Peyer's patch (tissue), 4 donors: ENCODE measurements around a stretch of chr13.

DNA sequence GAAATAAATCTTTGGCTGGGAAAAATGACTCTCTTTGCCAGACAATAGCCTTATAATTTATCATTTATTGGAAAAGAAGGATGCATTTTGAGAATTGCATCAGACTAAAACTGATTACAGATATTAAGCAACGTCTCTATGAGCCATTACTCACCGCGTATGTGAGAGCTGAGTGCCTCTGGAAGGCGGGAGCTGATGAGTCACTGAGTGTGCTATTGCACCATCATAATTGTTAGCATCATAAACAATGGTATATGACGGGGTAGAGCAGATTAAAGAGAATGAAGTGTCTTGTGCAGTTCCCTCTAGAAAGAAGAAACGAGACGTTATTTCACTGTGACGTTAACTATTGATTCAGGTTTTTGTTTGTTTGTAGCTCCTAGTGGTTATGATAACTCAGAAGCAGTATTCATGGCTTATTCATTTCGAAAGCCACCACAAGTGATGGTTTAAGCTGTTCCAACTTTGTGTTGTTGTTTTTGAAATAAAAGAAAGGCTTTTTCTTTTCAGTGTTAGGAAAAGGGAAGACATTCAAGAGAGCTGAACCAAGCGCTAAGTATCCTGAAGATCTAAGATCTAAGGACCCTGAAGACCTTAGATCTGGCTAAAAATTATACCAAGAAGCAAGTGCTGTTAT lies 60.9 kb upstream of the FAM216B start:
- PRO-cap = no peak
- RAMPAGE, long total RNA, 4 experiments = no peak in any of the 4 experiments

GRCh38 chr13:42819525-42820094 lies 38.2 kb downstream of the FAM216B start:
- PRO-cap = no peak
- RAMPAGE, long total RNA, 4 experiments = no peak in any of the 4 experiments

- PRO-cap = bidirectional peak, plus-strand start at chr13:42992789, minus-strand start at chr13:42992718
- RAMPAGE, long total RNA, 4 experiments = no peak in any of the 4 experiments
Observed at GRCh38 chr13:42992551-42993081, 575 bp upstream of the EPSTI1 start.

DNA sequence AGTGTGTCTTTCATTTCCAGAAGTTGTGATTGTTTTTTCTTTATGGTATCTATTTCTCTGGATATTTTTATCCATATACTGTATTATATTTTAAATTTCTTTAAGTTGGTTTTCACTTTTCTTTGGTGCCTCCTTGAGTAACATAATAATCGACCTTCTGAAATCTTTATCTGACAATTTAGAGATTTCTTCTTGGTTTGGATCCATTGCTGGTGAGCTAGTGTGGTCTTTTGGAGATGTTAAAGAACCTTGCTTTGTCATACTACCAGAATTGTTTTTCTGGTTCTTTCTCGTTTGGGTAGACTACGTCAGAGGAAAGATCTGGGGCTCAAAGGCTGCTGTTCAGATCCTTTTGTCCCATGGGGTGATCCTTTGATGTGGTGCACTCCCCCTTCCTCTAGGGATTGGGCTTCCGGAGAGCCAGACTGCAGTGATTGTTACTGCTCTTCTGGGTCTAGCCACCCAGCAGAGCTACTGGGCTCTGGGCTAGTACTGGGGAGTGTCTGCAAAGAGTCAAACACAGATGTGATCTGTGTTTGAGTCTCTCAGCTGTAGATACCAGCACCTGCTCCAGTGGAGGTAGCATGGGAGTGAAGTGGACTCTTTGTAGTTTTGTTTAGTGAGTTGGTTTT lies 34.2 kb downstream of the DNAJC15 start:
- PRO-cap = no peak
- RAMPAGE, long total RNA, 4 experiments = no peak in any of the 4 experiments

- PRO-cap = no peak
- RAMPAGE, long total RNA, 4 experiments = no peak in any of the 4 experiments
Observed at GRCh38 chr13:43355766-43356248, 332.4 kb downstream of the DNAJC15 start.

DNA sequence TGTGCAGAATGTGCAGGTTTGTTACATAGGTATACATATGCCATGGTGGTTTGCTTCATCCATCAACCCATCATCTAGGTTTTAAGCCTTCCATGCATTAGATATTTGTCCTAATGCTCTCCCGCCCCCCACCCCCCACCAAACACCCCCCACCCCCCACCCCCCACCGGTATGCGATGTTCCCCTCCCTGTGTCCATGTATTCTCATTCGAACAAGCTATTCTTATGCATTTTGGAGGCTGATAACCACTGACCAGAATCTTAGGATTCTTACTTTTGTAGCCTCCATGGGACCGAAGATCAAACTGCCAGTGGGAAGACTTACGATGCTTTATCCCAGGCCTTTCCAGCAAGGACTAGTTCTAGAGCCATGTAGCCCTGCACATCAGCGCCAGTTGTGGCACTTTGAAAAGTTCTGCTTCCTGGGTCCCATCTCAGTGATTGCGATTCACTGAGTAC lies 18.7 kb upstream of the ENOX1 start:
- PRO-cap = no peak
- RAMPAGE, long total RNA, 4 experiments = no peak in any of the 4 experiments

GRCh38 chr13:43908737-43909366 lies 29.1 kb downstream of the LACC1 start:
- PRO-cap = no peak
- RAMPAGE, long total RNA, 4 experiments = no peak in any of the 4 experiments

DNA sequence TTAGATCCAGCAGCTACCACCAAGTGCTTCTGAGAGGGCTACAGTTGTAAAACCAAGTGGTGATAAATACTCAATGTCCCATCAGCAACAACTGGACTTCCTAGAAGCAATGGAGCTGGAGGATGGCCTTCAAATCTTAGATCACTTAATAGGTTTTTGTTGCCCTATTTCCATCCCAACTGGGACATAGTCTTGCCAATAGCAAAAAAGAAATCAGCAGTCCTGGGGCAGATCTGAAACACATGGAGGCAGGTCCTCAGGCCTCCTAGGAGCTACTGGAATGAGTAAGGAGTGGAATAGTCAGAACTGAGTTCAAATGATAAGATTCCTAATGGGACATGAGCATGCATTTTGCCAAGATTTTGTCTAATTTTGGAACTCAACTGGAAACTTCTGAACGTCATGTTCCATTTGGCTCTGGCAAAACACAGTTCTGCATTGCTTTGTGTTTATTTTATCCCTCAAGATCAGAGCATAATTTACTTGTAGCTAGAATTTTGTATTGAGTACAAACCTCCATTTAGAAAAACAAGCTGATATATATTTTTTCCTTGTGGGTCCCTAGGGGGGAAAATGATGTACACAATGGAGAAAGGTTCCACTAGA lies 63.3 kb upstream of the SMIM2 start:
- PRO-cap = unidirectional peak, minus-strand start at position 277 of the sequence
- RAMPAGE, long total RNA, 4 experiments = no peak in any of the 4 experiments

DNA sequence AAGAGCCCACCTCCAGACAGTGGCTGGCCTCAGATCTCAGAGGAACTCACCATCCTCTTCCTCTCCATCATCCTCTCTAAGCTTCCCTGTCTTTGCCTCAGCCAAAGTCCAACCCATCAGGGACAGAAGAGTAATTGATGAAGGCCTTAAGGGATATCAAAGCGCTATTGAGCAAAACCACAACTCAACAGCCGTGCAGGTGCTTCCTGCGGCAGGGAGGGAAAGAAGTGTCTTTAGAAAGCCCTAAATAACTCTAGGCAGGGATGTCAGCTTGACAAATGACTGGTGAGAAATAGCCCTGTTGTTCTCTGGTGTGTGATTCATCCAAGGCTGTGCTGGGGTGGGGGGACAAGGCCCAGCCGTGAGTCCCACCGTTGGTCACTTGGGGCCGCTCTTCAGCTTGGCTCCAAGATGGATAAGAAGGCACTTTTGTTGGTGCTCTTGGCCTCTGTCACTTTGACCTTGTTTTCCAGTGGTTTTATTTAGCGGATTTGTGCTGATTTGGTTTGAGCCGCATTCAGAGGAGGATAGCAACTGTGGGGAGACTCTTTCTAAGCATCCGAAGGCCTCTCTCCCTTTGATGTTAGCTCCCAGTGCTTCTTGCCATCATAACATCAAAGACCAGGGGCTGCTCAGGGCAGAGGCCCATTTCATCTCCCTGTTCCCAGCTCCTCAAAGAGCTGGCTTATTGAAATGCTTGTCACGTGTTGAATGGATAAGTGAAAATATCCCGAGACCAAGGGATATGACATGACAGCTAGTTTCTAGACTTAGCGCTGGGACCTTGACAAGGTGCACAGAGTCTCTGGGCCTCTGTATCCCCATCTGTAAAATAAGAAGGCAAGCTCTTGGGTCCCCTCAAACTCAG lies 82.3 kb upstream of the SMIM2 start:
- PRO-cap = no peak
- RAMPAGE, long total RNA, 4 experiments = no peak in any of the 4 experiments

DNA sequence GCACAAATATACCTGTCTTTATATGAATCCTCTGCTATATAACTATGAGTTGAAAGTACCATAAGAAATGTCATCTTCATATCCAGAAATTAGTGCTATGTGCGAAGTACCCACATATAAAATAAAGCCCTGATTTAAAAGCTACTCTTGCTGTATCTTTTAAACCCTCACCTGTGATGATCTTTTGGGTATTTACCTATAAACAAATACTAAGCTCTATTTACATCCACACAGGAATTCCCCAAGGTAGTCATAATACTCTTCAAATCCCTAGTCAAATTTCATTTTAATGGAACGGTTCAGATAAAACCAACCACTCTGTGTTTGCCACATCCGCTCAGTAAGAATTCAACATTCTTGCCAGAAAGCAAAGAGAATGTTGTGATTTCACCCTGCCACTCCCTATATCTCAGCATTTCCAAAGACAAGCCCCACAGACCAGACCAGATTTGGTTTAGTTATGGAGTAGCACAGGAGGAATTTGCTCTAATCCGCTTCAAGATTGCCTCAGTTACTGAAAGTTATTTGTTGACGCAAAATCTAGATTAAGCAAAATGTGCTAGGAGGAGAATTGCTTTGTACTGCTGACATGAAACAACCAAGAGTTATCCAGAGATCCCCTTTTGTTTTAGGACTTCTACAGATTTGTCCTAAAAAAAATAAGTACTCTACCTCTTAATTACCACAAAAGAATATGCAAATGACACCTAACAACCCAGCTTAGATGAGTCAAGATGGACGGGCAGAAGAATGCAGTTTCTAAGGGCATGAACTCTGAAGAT lies 105.6 kb upstream of the SERP2 start:
- PRO-cap = no peak
- RAMPAGE, long total RNA, 4 experiments = no peak in any of the 4 experiments

DNA sequence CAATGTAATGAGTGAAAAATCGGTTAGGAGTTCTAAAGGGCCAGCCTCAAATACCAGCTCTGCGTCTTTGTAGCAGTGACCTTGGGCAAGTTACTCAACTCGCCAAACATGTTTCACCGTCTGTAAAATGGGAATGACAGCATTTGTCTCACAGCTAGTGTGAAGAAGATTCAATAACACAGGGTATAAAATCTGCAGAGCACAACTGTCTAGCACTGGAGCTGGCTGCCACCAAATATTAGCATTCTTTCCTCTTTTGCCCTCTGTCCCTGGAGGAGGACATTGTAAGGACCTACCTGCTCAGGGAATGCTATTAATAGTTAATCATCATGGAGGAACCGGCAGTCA lies 22.1 kb upstream of the SERP2 start:
- PRO-cap = no peak
- RAMPAGE, long total RNA, 4 experiments = no peak in any of the 4 experiments

- PRO-cap = no peak
- RAMPAGE, long total RNA, 4 experiments = no peak in any of the 4 experiments
Observed at GRCh38 chr13:44396513-44396843, 22.9 kb downstream of the SERP2 start.

DNA sequence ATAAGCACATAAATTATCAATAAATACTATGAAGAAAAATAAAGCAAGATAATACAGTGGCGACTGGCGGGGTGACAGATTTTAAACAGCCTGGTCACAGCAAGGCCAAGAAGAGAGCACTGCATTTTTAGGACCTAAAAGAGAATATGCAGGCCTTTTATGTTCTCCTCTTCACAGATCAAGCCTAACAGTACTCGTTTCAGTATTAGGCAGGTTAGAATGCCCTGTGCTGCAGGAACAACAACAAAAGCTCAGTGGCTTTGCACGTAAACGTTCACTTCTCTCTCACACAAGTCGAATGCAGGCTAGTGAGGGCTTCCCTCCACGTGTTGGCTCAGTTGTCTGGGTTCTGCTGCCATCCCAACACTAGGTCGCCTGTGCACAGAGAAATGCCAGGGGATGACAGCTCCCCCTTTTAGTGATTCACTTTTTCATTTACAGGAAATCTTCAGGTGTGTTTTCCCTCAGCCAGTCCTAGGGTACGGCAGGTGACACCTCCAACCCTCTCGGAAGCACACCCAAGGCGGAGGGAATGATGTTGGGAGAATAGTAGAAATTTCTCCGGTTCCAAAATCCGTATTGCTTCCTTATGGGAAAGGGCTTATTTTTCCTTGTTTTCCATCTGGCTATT lies 28.7 kb downstream of the SERP2 start:
- PRO-cap = no peak
- RAMPAGE, long total RNA, 4 experiments = no peak in any of the 4 experiments

DNA sequence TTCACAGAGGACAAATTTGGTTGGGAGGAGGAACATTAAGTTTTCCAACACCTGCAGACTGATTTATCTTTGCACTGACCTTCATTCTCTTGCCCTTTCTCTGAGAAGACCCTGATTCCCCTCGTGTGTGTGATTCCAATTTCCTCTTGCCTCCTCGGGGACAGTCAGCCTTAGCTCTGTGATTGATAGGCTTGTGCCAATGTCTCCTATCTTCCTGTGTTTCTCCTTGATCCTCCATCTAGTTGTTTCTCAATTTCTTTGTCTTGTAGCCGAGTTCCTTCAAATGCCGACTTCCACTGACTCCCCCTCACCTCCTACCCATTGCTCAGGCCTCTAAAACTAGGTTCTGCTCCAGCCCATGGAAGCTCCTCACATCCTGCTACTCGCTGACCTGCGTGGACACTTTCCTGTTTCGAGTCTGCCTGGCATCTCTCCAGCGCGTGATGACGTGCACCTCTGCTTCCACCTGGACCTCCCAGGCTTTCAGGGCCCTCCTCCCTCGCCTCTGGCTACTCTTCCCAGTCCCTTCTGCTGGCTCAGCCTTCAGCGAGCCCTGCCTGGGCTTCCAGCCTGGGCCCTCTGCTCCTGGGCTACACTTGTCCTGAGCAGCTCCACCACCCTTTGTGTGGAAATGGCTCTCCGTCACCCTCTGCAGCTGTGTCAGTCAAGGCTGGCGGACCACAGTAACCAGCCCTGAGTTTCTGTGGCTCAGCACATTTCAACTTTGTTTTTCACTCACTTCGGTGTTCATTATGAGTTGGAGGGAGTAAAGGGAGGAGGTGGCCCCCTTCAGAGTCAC lies 49.1 kb downstream of the SERP2 start:
- PRO-cap = no peak
- RAMPAGE, long total RNA, 4 experiments = no peak in any of the 4 experiments

DNA sequence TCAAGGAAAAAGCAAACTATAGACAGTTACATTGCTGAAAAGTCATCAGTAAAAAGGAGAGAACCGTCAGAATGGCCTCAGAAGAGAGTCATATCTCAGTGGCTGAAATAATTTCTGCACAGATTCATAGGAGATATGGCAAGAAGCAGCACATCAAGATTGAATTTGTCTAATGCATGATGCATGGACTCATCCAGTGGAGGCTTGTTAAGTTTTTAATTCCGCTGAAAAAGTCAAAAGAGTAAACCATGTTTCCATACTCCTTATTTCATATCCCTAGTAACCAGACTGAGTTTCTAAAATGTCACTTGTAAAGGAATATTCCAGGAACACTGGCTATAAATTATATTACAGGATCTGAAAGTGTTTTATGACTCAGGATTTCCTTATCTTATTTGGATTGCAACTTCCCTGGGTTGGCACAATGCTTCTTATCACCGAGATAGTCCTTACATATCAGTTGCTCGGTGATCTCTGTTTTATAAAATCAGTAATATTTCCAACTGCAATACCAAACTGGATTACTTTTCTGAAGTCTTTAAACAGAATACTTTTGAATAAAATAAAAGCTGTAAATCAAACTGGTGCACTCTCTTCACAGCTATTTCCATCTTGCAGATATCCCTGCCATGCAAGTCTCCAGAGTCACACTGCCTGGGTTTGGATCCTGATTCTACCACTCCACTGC lies 180.2 kb upstream of the TSC22D1 start:
- PRO-cap = no peak
- RAMPAGE, long total RNA, 4 experiments = no peak in any of the 4 experiments

DNA sequence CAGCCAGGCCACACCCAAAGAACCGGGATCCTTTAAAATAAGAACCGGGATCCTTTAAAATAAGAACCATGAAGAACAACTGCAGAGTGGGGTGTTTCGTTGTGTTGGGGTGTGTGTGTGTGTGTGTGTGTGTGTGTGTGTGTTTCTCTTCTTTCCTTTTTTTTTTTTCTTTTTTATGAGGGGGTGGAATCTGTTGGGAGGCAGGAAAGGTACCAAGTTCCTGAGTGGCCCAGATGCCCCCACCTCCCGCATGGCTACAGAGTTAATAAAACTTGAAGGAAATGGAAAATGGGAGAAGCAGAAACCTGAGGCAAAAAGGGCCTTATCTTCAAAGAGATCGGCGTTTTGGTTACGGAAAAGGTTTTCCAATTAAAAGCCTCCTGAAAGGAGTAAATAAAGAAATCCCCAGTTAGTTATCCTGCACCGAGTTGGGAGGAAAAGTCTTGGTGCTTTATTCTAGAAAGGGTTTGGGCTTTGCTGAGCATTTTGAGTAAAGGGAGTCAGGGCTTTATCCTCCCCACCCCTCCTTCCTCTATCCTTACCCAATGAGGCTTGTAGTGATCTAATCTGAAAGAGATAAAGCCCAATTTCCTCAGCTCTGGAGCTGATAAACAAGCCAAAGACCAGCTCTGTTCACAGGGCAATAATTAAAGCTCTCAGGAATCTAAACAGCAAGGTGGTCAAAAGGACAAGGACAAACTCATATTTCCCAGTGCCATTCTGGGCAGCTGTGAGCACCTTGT lies 188.7 kb upstream of the TSC22D1 start:
- PRO-cap = unidirectional peak, minus-strand start at position 534 of the sequence; bidirectional peak, plus-strand start at position 607 of the sequence, minus-strand start at position 534 of the sequence
- RAMPAGE, long total RNA, 4 experiments = no peak in any of the 4 experiments

GRCh38 chr13:44918299-44918877 lies 70.9 kb downstream of the NUFIP1 start:
- PRO-cap = bidirectional peak, plus-strand start at chr13:44918815, minus-strand start at chr13:44918515
- RAMPAGE, long total RNA, 4 experiments = no peak in any of the 4 experiments

- PRO-cap = no peak
- RAMPAGE, long total RNA, 4 experiments = start-site peak on the minus strand in 1 of 4 experiments, at chr13:44979246-44979267 at its widest, 6 reads per replicate
Observed at GRCh38 chr13:44979020-44979341, 10.3 kb downstream of the NUFIP1 start.

DNA sequence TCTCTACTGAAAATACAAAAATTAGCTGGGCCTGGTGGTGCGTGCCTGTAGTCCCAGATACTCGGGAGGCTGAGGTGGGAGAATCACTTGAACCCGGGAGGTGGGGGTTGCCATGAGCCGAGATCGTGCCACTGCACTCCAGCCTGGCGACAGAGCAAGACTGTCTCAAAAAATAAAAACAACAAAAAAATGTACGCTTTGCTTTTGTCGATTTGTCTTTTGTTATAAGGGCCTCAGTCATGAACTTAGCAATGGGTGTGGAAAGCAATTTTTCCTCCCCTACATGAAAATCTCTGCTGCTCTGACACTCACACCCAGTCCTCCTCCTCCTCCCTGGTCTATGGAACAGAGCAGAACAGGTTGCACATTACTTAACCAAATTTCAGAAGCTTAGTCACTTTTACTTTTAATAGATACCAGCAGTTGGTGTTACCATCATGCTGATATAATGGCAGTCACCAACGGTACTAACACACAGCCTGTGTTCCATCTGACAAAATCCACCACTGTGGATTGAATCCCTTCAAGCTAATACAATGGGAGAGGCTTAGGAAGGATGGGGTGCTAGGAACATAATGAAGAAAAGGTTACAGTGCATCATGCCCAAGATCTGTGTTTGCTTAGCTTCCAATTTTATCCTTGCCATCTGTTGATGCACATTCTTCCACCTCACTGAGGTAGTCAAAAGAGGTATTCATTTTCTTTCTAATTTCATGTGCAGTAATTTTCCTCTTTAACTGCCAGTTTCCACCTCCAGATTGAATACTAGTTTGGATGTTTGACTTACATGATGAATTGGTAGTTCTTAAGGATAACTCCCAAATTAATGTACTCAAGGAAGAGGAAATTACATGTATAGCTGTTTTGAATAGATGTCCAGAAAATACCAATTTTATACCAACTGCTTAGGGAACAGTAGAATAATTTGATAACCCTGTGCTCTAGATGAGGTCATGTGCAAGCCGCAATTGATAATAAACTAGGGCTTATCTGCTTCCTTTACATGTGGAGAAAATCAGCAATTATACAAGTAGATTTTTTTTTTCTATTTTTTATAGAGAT lies 9.7 kb downstream of the TPT1 start:
- PRO-cap = no peak
- RAMPAGE, long total RNA, 4 experiments = start-site peak on the minus strand in 1 of 4 experiments, centred at position 760 of the sequence, 6 reads per replicate

DNA sequence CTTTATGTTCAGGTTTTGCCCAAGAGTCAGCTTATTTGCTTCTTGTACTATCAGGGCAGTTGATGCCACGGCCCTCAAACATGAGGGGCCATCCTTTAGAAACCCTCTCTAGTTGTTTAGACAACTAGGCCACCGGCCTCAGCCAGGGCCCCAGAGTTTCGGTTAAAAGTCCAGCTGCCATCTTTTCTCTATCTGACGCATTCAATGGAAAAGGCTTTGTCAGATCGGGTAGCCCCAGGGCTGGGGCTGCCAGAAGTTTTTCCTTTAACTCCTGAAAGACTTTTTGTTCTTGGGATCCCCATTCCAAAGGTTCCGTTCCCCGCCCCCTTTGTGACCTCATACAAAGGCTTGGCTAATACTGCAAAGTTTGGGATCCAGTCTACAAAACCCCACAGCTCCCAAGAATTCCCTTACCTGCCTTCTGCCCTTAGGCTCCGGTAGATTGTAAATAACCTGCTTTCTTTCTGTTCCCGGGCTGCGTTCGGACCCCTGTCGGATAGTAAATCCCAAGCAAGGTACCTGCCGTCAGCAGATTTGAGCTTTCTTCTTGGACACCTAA lies 38.5 kb upstream of the TPT1 start:
- PRO-cap = no peak
- RAMPAGE, long total RNA, 4 experiments = no peak in any of the 4 experiments